Heart (tissue), 3 donors: Measurements from ENCODE around the gene CLDN11.

DNA sequence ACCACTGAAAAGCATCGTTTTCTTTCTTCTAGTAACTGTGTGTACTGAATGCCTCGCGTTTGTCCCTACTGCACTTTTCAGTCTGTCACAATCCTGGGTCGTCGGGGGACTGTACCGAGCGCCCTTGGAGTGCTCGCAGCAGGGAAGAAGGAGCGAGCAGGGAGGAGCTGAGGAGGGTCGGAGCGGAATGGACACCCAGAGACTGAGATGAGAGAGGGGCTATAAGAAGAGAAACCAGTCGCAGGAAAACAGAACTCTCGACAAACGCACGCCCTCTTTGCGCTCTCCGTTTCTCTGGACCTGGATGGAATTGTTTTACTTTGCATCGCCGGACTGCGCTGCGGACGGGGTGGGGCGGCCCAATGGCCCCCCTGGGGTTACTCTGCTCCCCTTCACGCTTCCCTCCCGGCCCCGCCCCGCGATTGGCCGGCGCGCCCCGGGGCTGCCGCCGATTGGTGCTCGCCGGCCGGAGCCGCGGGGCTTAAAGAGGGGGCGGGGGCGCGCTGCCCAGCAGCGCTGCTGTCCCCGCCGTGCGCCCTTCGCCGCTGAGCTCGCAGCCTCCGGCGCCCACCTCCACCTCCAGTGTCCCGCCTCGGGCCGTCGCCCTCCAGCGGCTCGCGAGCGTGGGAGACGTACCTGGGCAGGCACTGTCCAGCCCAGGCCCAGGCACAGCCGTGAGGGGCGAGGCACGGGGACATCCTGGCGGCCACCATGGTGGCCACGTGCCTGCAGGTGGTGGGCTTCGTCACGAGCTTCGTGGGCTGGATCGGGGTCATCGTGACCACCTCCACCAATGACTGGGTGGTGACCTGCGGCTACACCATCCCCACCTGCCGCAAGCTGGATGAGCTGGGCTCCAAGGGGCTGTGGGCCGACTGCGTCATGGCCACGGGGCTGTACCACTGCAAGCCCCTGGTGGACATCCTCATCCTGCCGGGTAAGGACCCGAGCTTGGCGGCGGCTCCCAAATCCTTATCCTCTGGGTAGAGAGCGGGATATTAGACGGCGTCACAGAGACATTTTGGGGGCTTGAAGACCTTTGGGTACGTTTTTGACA is at the start of gene CLDN11:
Gene CLDN11 (plus strand): TSS at position 513 of the 1,057 bp plus-strand sequence.
- RAMPAGE, long total RNA, 2 experiments, result no peak in any of the 2 experiments

DNA sequence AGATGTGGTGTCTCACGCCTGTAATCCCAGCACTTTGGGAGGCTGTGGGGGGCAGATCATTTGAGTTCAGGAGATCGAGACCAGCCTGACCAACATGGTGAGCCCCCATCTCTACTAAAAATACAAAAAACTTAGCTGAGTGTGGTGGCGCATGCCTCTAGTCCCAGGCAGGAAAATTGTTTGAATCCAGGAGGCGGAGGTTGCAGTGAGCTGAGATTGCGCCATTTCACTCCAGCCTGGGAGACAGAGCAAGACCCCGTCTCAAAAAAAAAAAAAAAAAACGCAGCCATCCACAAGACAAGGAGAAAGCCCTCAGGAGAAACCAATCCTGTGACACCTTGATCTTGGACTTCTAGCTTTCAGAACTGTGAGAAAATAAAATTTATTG is 40.1 kb upstream of the SLC7A14 start:
- RAMPAGE, long total RNA, 2 experiments, result no peak in any of the 2 experiments

DNA sequence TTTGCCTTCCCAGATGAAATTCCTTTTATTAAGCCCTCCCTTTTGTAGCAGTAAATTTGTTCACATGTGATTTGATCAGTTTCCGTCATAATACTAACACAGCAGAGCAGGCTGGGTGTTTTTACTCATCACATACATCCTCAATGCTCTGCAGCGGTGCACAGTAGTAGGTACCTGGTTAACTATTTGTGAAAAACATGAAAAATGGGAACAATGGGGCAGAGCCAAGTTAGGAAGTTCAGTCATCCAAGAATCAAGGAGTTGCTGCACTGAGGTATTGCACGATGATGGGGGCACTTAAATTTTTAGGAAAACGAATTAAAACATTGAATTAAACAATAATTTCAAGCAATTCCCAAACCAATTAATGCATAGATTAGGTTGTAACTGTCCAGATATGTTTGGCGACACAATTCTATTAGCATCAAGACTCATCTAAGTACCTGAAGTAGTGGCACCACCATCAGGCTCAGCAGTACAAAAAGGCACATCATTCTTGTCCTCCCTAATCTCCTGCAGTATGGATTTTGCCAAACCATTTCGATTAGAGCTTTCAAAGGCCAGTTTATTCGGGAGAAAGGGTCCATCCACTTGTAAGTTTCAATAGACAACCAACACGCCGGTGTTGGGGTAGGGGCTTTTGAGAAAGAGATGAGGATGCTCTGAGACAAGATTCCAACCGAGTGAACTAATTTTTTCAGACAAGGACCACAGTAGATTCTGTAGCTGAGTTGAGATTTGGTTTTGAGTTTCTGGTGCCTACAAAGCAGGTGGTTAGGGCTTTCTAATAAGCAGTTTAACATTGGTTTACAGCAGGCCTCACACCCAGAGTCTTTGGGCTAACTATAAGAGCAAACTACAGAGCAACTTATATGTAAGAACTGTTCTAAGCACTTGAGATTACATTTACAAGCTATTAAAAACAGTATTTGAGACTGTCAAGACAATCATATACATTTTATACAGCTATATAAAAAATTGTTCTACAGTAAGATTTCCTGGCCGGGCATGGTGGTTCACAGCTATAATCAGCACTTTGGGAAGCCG is 4.8 kb downstream of the RPL22L1 start:
- RAMPAGE, long total RNA, 2 experiments, result no peak in any of the 2 experiments

DNA sequence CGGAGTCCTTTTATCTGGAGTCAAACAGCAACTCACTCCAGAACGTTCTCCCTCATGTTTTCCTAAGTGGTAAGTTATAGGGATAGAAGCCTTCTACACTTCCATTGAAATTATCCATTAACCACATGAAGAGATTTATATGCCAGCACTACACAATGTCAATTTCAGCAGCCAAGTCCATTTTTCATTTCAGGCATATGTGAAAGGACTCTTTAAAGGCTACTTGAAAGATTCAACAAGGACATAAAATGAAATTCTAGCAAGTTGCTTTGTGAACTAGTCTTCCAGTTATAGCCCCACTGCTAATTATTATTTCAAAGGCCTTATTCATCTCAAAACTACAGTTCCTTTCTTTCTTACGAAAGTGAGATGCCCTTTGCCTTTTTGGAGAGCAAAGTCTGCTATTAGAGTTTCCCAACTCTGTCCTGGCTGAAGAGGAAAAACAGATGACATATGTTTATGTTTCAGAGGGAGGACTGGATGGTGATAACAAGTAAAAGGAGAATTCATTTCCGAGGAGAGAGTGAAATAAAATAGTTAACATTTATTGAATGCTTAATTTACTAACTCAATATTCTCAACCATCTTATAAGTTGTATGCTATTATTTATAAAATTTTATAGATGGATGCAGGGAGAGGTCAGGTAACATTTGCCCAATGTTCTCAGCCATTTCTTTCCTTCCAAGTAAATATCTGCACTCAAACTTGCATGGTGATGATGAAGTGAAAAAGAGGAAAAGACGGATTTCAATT is 66.1 kb upstream of the SLC2A2 start:
- RAMPAGE, long total RNA, 2 experiments, result no peak in any of the 2 experiments

DNA sequence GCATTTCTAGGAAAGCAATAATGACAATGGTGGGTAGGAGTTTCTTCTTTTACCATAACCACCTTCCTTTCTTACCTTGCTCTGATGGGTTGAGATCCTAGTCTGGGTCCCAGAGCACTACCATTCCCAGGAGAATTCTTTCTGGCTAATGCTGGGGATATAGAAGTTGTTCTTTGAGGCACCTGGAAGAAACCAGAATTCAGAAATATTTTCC is 96.9 kb upstream of the SLC2A2 start:
- RAMPAGE, long total RNA, 2 experiments, result no peak in any of the 2 experiments

DNA sequence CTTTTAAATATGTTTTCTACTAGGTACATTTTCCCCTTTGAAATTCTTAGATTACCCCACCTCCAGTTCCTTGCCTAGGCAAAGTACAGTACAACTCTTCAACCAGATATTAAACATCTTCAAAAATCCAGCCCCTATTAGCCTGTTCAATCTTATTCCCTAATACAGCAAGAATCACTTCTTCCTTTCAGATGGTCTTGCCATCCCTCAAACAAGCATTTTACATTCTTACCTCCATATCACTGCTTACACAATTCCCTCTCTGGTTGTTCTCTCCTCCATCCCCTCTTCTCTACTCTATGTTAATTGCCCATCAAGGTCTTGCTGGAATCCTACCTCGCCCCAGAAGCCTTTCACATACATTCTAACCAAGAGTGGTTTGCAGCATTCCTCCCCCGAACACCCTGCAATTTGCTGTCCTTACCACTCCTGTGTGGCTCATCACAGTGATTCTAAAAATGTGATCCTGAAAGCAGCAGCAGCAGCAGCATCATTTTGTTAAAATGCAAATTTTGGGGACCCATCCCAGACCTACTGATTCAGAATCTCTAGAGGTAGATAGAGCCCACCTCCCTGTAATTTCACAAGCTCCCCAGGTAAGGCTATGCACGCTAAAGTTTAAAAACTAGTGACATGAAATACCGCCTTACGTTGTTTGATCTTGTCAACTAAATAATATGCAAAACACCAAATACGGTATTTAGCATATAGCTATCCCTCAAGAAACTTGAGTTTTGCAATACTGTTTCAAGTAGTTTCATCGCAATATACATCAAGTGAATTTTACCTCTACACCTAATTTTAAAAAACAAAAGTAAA is 30.5 kb downstream of the TNIK start:
- RAMPAGE, long total RNA, 2 experiments, result no peak in any of the 2 experiments

GRCh38 chr3:171457380-171458525 is 2.5 kb downstream of the TNIK start:
- RAMPAGE, long total RNA, 2 experiments, result no peak in any of the 2 experiments

GRCh38 chr3:171683031-171683522 is 127.2 kb downstream of the PLD1 start:
- RAMPAGE, long total RNA, 2 experiments, result no peak in any of the 2 experiments

DNA sequence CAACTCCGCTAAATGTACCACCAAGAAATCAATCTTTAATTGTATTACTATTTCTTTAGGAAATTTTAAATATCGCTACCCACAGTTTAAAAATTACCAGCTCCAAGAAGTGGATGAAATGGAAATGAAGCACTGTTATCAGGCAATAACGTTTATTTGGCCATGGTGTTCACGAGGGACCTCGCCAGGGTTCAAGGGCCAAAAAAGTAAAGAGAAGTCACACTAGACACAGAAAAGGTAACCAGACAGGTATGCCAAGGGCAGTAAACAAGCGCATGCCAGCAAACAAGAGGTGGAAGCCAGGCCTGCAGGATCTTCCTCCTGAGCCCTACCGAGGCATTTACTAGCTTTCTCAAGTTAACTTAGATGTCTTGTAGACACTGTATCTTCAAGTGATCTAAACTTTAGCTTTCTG is 113.5 kb downstream of the PLD1 start:
- RAMPAGE, long total RNA, 2 experiments, result no peak in any of the 2 experiments

- RAMPAGE, long total RNA, 2 experiments, result no peak in any of the 2 experiments
These were observed 13.2 kb upstream of the TMEM212 start for GRCh38 chr3:171829815-171830541.

DNA sequence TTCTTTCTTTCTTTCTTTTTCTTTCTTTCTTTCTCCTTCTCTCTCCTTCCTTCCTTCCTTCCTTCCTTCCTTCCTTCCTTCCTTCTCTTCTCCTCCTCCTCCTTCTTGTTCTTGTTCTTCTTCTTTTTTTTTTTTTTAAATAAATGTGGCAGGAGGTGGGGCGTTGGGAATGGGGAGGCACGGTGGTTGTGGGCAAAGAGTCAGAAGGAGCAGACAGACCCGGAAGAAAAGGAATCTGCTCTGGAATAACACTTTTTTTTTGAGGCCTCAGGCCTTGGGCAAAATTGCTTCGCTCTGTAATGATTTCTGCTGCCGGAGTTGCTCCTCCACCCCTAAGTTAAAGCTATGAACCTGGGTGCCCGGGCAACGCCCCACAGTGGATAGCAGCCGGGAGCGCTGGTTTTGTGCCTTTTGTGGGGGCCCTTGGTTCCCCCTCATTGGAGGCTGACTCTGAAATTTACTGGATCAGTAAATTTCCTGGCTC is 2.0 kb downstream of the FNDC3B start:
- RAMPAGE, long total RNA, 2 experiments, result no peak in any of the 2 experiments

DNA sequence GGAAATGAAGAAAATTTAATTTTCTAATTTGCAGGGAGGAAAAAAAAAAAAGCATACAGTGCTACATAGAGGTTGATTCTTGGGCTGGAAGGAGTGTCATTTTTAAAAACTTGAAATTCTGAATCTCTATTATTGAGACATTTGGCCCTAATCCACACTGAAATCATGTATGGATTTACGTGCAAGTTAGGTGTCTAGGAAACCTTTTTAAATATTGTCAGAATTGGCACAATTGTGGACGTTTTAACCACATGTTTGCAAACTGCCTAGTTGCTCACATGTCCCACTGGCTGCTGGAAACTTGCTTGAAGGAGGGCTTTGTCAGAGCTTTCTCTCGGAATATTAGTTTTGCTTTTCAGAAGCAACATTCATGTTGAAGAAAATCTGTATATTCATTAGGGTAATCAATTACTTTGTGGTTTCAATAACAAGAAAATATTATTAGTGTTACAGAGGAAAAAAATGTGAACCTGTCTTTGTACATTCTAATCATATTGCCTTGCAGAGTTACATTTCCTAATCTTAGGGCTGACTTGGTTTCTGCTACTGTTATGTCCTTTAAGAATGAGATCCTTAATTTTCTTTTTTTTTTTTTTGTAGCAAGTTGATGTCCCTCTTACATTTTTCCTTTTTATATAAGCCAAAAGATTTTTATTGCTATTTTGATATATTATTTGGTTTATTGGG is 18.6 kb downstream of the FNDC3B start:
- RAMPAGE, long total RNA, 2 experiments, result no peak in any of the 2 experiments

DNA sequence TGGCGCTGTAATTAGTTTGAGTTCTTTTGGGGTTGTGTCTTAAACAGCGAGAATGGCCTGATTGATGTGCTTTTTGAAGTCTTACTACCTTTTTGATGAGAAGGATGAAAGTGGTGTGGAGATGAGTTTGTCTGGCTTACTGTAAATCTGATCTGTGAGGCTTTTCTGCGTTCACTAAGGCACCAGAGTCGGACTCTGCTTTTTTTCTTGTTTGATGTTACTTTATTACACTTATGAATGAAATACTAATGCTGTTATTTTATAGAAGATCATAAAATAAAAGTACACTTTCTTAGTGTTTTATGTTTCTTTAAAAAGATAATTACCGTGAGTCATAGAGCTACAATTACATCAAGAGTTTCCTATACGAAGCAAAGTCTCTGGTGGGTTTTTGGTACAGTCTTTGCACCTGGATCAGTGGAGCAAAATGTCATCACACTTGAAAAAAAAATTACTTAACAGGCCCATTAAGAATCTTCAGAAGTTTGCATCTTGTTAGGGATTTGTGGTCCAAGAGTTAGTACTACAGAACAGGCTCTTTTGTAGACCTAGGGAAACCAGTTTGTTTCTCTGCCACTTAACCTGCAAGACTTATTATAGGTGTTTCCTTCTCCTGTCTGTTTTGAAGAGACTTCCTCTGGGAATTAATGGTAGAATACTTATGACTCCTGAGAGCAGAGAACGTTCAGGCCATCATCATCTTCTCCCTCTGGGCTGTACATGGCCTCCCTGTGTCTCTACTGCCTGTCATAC is 28.0 kb downstream of the FNDC3B start:
- RAMPAGE, long total RNA, 2 experiments, result no peak in any of the 2 experiments

- RAMPAGE, long total RNA, 2 experiments, result no peak in any of the 2 experiments
These were observed 65.1 kb downstream of the FNDC3B start for GRCh38 chr3:172104326-172105028.

DNA sequence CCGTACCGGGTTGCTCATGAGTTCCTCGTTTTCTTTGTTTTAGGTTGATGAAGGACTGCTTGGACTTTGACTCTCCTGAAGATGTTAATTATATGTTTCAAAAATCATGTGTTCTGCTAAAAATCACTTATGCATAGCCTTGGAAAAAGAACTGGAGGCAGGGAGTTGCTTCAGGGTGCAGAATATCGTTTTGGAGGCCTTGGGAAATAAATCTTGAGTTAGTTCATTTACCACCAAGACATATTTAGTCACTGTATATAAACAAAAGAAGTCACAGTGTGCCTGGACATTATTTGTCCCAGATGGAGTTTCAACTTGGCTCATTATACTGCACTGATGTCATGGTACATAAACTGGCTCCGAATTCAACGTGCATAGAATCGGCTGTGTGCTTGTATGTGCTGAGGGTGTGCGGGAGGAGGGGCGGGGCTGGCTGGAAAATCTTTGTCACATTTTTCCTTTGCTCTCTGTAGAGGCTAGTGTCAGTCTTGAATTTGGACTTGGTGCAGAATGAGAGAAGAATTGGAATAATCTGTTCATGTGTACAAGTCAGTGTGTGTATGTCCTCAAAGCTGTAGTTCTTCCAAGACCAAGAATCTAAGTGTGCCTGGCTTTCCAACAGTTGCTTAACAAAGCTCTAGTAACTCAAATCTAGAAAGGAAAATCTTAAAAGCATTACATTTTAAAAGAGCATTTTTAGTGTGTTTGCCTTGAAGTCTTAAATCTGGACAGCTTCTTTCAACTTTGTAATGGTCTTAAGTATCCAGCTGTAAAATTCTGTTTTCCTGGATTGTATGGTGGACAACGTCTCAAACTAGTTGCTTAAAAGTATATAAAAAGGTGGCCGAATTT is 86.7 kb downstream of the FNDC3B start:
- RAMPAGE, long total RNA, 2 experiments, result no peak in any of the 2 experiments

- RAMPAGE, long total RNA, 2 experiments, result no peak in any of the 2 experiments
These were observed 90.4 kb downstream of the FNDC3B start for GRCh38 chr3:172129643-172130329.

GRCh38 chr3:172130330-172131003 is 91.1 kb downstream of the FNDC3B start:
- RAMPAGE, long total RNA, 2 experiments, result no peak in any of the 2 experiments

- RAMPAGE, long total RNA, 2 experiments, result no peak in any of the 2 experiments
These were observed 123.5 kb downstream of the FNDC3B start for GRCh38 chr3:172162800-172163345.

- RAMPAGE, long total RNA, 2 experiments, result no peak in any of the 2 experiments
These were observed 140.5 kb downstream of the FNDC3B start for GRCh38 chr3:172179427-172180645.

- RAMPAGE, long total RNA, 2 experiments, result no peak in any of the 2 experiments
These were observed 155.5 kb downstream of the FNDC3B start for GRCh38 chr3:172194730-172195367.